ENCODE measurements around a stretch of chr2.

DNA sequence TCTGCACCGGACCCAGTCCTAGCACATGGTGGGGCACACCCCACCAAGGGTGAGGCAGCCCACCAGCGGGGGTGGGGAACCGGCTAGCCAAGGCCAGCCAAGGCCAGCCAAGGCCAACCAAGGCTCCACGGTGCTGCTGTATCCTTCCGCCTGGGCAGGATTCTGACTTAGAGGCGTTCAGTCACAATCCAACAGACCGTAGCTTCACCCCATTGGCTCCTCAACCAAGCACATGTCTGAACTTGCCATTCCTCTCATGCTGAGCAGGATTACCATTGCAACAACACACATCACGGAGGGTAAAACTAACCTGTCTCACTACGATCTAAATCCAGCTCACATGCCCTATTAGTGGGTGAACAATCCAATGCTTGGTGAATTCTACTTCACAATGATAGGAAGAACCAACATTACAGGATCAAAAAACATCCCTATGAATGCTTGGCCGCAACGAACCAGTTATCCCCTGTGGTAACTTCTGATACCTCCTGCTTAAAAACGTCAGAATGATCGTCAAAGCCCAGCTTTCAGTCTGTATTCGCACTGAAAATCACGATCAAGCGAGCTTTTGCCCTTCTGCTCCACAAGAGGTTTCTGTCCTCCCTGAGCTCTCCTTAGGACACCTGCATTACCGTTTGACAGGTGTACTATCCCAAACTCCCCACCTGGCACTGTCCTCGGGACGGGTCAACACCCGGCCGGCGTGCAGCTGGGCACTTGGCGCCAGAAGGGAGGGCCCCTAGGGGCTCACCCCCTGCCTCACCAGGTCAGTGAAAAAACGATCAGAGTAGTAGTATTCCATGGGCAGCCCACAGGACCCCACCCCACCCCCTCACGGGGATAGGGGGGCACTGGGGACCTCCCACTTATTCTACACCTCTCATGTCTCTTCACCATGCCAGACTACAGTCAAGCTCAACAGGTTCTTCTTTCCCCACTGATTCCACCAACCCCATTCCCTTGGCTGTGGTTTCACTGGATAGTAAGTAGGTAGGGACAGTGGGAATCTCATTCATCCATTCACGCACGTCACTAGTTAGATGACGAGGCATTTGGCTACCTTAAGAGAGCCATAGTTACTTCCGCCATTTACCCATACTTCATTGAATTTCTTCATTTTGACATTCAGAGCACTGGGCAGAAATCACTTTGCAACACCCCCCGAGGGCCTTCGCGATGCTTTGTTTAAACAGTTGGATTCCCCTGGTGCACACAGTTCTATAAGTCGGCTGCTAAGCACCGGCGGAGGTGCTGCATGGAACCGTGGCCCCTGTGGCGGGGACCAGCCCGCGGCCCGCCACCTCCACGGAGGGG, 117.5 kb upstream of the ANKRD30BL start:
- PRO-cap: no peak
- RAMPAGE, long total RNA, 2 experiments: no peak in any of the 2 experiments

DNA sequence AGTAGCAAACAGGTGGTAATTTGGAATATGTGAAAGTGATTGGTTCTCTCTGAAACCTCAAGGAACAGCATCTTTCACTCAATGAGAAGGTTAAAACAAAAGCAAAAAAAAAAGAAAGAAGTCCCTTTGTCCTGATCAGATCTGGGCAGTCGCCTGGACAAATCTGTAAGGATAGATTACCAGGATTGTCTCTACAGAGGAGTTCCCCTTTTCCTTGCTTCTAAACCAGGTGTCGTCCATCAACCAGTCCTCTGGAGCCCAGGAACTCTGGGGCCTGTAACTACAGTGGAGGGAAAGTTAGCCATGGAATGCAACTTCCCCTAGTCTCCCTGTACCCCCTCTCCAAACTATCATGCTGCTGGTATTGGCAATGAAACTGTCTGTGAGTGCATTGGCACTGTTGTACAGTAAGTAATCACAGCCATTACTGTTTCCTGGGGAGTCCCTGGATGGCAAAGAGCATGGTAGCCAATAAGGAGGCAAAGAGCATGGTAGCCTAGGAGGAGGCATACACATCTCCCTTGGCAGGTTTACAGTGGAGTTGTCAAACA, 48.6 kb downstream of the GPR39 start:
- PRO-cap: no peak
- RAMPAGE, long total RNA, 2 experiments: start-site peak on the plus strand in 1 of 2 experiments, centred at positions 244 to 439 of the sequence, 5 to 7 reads per replicate

DNA sequence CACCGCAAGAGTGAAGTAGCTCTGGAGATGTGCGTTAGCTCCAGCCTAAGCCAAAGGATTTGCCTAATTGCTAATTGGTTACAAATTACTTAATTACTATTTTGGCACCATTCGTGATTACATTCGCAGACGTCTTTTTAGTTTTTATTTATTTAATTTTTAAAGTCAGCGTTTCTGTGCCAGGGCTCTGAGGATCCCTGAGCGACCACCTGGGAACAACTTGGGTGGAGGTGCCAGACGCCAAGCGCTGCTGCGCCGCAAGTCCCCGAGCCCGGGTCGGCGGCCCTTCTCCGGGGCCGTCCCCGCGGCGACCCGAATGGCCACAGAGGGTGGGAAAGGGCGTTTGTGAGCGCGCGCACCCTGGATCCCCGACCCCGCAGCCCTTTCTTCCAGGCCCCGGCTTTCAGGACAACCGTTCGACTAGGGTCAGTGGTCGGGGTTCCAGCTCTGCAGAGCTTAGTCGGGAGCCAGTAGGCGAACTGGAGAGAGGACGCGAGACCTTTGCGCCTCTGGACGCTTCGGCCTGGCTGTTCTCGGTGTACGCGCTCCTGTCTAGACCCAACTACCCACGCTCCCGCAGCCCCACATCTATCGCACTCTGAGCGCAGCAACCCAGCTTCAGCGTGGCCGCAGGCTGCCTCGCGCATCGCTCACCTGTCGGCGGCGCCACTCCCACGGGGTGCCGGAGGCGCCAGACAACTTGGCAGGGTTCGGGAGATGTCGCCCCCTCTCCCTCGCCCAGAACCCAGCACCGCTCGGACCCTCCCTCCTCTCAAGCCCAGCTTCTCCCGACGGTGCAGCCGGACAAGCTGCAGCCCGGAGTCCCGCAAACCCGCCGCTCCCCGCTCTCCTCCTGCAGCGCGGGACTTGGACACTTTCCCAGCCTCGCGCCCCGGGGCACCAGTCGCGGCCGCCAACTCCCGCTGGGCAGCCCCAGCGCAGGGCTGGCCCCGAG, 886 bp downstream of the LYPD1 start:
- PRO-cap: no peak
- RAMPAGE, long total RNA, 2 experiments: no peak in any of the 2 experiments

- PRO-cap: no peak
- RAMPAGE, long total RNA, 2 experiments: no peak in any of the 2 experiments
Observed at GRCh38 chr2:132670522-132671057, 585 bp upstream of the LYPD1 start.

GRCh38 chr2:133266561-133267446, 301.5 kb downstream of the NCKAP5 start:
- PRO-cap: no peak
- RAMPAGE, long total RNA, 2 experiments: start-site peak on the minus strand in 1 of 2 experiments, at chr2:133266550-133266899 at its widest, 27 reads per replicate

GRCh38 chr2:133972782-133973408, 281.0 kb upstream of the MGAT5 start:
- PRO-cap: no peak
- RAMPAGE, long total RNA, 2 experiments: no peak in any of the 2 experiments

- PRO-cap: no peak
- RAMPAGE, long total RNA, 2 experiments: no peak in any of the 2 experiments
Observed at GRCh38 chr2:133974378-133974615, 279.6 kb upstream of the MGAT5 start.

DNA sequence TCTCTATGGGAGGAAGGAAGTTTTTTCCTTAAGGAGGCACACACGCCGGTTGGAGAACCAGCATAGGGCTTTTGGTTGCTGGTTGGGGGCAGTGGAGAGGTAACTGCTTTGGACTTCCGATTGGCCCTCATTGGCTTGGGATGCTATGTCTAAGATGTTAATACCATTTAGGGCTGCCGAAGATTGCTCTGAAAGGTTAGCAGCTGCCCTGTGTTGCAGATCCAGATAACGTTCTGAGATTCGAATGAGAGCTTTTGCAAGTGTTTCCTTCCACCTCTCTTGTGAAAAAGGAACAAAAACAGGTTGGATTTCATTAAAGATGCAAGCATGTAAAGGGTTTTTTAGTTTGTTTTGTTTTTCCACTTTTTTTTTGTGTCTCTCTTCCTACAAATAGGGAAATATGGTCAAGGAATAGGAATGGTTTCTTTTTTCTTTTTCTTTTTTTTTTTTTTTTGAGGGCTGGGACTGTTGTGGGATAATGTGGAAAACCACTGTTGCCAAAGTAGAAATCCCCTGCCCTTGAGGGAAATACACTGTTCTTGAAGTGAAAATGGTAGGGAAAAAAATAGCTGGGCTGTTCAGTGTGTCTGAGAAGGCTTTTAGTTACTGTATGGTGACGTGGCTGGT, 6.5 kb downstream of the MGAT5 start:
- PRO-cap: no peak
- RAMPAGE, long total RNA, 2 experiments: no peak in any of the 2 experiments

DNA sequence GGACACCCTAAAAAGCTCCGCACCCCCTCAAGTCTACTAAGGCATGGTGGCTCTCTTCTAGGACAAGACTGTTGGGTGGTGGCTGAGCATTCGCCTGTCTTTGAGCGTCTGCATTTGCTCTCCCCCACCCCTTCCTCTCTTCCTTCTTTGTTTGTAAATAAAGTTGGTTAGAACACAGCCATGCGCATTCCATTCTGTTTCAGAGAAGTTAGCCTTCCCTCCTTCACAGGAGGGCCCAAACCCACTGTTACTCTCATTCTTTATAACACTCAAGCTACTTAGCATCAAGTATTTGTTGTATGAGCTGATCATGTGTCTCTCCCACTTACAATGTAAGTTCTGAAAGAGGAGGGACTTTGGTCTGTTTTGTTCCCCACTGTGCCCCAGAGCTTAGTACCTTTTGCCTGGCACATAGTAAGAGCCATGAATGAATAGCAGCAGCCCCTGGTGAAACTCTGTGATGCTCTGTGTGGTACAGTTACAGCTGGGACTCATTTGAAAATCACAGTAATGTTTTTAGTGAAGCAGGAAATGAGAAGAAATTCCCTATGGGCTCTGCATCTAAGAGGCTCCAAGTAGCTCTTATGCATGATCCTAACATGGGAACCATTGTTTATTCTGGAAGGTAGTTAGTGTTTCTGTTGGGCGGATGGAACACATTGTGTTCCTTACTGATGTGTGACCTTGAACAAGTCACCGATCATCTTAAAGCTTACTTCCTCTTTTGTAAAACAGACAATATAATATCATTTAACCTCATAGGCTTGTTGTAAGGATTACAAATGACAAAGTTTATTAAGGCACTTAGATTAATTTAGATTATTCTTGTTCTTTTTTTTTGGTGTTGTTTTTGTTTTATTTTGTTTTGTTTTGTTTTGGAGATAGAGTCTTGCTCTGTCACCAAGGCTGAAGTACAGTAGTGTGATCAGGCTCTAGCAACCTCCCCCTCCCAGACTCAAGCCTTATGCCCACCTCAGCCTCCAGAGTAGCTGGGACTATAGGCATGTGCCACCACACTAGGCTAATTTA, 7.8 kb downstream of the MGAT5 start:
- PRO-cap: no peak
- RAMPAGE, long total RNA, 2 experiments: no peak in any of the 2 experiments

- PRO-cap: no peak
- RAMPAGE, long total RNA, 2 experiments: no peak in any of the 2 experiments
Observed at GRCh38 chr2:134275325-134275810, 21.5 kb downstream of the MGAT5 start.

DNA sequence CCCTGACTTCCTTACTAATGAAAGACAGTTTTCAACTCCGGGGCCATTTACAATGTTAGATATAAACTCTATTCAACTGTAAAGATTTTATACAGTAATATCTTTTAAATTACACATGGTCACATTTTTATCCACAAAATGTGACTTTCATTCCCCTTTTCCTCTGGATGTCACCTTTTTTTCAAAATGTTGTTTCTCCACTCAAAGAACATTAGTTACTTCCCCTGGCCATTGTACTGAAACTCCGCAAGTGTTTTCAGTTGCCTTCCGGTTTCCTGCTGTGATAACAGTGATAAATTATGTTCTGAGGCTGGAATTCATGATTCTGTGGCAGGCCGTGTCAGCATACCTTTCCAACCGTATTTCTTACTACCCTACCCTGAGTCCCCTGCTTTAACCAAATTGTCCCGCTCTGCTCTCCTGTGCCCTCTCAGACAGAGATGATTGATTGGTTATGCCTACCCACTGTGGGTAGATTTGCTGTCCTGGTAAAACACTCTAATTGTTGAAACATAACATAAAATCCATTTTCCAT, 53.5 kb downstream of the MGAT5 start:
- PRO-cap: no peak
- RAMPAGE, long total RNA, 2 experiments: no peak in any of the 2 experiments

DNA sequence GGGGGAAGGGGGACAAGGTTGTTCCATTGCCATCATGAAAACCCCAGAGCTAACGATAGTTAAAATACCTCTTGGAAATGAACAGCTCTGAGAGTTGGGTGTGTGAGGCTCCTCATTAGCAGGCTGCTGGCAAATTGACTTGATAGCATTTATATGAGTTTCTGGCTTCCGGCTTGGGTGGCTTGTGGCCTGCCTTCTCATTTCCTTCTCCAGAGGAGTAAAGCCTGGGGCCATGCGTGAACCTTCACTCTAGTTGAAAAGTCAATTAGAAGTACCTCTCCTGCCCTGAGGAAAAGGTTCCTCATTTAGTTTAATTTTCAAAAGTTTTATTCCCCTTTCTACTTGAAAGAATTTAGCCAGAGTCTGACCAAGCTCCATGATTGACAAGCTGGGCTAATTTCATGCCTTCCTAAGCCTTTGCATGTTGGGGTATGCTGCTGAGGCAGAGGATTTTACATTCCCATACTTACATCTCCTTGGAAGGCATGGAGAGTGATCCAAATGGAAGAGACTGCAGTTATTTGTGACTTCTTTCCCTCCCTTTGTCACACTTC, 67.1 kb downstream of the MGAT5 start:
- PRO-cap: no peak
- RAMPAGE, long total RNA, 2 experiments: no peak in any of the 2 experiments

- PRO-cap: no peak
- RAMPAGE, long total RNA, 2 experiments: no peak in any of the 2 experiments
Observed at GRCh38 chr2:134433980-134434152, 180.0 kb downstream of the MGAT5 start.

DNA sequence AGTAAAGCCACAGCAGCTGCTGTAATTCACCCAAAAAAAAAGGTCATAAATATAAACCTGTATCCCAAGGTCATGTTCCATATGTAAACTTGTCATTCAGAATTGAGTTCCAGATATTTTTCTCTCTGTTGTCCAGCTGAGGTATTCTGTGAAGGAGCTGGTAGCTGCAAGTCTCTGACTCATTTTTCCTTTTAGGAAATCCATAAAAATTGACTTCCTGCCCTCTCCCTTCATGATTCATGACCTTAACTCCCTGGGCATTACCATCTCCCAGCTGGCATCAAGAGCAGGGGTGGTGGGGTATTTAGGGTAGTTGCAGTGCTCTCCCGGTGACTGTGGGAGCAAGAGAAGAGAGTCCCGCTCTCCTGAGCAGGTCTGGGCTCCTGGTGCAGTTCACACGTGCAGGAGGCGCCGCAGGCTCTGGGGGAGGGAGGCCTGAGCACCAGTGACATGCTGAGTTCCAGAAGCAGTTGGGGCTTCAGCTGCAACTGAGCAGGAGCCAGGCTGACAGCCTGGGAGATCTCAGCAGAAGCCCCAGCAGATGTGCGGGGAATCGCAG, 192.6 kb downstream of the MGAT5 start:
- PRO-cap: no peak
- RAMPAGE, long total RNA, 2 experiments: no peak in any of the 2 experiments

DNA sequence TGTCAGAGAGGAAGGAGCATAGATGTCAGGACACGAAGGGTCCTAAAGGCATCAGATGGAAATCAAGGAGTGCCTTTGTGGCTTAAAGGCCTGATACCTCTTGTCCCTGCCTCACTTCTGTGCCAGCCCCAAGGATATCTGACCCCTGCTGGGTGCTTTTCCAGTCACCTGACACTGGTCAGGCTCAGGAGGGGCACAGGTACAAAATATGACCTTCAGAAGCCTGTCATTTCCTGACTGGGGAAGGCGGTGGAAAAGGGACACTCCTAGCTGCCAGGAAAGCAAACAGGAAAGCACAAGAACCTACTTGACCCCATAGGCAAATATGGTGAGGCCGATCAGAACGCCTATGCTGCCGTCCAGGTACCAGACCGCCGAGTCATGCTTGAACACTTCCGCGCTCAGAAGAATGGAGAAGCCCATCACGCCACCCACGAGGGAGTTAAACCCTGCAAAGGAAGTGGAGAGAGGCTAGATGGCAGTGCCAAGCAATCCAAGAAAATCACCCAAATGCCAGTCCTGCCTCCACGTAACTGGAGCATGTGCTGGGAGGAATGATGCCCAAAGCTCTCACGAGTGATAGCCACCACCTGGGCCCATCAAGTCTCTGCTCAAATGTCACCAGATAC, 204.0 kb downstream of the MGAT5 start:
- PRO-cap: no peak
- RAMPAGE, long total RNA, 2 experiments: no peak in any of the 2 experiments

- PRO-cap: no peak
- RAMPAGE, long total RNA, 2 experiments: start-site peak on the minus strand in 1 of 2 experiments, at chr2:134656582-134656925 at its widest, 5 reads per replicate
Observed at GRCh38 chr2:134656341-134657052, 62.3 kb downstream of the TMEM163 start.

GRCh38 chr2:134669937-134670844, 48.6 kb downstream of the TMEM163 start:
- PRO-cap: bidirectional peak, plus-strand start at chr2:134670359, minus-strand start at chr2:134670159
- RAMPAGE, long total RNA, 2 experiments: no peak in any of the 2 experiments

GRCh38 chr2:134717974-134718499, 763 bp downstream of the TMEM163 start:
- PRO-cap: bidirectional peak, plus-strand start at chr2:134718294, minus-strand start at chr2:134718273
- RAMPAGE, long total RNA, 2 experiments: no peak in any of the 2 experiments

DNA sequence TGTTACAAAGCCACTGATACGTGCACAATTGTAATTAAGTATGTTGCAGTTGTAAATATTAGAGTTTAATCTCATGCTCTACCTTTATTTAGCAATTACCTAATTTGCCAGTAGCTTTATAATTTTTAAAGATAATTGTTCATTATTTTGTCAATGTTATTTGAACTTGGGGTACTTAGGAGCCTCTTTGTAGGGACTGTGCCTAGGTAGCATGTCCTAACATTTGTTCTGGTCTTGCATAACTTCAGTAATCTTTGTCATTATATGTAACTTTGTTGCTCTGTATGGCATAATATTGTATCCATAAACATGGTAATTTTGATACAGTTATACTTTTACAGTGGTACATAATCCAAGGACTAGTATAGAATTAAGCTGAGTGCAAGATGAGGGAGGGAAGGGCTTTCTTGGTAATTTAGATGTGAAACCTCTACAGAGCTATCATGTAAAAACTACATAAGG, 37.6 kb downstream of the CCNT2 start:
- PRO-cap: no peak
- RAMPAGE, long total RNA, 2 experiments: no peak in any of the 2 experiments

DNA sequence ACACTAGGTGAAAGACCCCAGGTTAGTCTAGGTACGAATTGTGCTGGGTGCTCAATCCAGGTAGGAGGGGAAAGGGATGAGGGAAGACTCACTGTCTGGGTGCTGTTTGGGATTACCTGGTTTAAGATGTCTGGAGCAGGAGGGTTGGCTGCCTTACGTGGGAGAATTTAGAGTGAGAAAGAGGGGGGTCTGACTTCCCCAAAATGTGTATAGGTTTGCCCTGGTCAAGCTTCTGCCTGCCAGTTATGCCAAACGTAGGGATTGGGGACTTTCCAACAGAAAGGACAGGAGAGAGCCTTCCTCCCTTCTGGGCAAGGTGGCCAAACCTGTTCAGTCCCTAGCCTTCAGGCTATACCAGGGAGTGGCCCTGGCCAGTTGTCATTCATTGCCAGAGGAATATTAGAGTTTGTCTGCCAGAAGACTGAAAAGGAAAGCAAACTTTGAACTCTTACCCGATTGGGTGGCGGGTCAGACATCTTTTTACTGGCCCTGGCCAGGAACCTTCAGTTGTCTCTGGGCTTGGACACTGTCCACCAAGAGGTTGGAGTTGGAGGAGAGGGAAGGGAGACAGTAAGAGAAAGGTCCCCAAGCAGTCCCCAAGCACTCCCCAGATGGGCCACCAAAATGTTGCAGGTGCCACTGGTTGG, 22.1 kb downstream of the RAB3GAP1 start:
- PRO-cap: no peak
- RAMPAGE, long total RNA, 2 experiments: no peak in any of the 2 experiments